ENCODE measurements around the gene LRRC63.

DNA sequence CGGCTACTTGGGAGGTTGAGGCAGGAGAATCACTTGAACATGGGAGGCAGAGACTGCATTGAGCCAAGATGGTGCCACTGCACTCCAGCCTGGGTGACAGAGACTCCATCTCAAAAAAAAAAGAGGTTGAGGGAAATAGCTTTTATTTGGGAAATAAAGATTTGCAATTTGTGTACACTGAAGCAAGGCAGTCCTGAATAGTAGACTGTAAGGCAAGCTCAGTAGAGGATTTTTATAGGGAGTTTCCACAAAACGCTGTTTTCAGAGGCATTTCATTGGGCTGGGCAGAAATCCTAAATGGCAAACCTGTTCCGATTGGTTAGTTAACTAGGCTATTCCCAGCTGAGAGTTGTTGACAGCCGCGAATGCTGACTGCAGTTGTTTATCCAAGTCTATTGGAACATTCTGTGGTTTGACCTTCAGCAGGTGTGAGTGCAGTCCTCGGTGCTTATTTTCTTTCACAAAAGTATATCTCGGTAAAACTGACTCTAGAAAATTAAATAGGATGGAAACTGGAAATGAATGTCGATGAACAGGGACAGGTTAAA lies 45.5 kb downstream of the TPT1 start:
- RRBS, result no CpG with 5 or more reads among the region's 8 CpGs

GRCh38 chr13:45316438-45316921 lies 24.5 kb downstream of the TPT1 start:
- RRBS, result no CpG with 5 or more reads among the region's 6 CpGs

DNA sequence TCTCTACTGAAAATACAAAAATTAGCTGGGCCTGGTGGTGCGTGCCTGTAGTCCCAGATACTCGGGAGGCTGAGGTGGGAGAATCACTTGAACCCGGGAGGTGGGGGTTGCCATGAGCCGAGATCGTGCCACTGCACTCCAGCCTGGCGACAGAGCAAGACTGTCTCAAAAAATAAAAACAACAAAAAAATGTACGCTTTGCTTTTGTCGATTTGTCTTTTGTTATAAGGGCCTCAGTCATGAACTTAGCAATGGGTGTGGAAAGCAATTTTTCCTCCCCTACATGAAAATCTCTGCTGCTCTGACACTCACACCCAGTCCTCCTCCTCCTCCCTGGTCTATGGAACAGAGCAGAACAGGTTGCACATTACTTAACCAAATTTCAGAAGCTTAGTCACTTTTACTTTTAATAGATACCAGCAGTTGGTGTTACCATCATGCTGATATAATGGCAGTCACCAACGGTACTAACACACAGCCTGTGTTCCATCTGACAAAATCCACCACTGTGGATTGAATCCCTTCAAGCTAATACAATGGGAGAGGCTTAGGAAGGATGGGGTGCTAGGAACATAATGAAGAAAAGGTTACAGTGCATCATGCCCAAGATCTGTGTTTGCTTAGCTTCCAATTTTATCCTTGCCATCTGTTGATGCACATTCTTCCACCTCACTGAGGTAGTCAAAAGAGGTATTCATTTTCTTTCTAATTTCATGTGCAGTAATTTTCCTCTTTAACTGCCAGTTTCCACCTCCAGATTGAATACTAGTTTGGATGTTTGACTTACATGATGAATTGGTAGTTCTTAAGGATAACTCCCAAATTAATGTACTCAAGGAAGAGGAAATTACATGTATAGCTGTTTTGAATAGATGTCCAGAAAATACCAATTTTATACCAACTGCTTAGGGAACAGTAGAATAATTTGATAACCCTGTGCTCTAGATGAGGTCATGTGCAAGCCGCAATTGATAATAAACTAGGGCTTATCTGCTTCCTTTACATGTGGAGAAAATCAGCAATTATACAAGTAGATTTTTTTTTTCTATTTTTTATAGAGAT lies 9.7 kb downstream of the TPT1 start:
- RRBS, result no CpG with 5 or more reads among the region's 10 CpGs

DNA sequence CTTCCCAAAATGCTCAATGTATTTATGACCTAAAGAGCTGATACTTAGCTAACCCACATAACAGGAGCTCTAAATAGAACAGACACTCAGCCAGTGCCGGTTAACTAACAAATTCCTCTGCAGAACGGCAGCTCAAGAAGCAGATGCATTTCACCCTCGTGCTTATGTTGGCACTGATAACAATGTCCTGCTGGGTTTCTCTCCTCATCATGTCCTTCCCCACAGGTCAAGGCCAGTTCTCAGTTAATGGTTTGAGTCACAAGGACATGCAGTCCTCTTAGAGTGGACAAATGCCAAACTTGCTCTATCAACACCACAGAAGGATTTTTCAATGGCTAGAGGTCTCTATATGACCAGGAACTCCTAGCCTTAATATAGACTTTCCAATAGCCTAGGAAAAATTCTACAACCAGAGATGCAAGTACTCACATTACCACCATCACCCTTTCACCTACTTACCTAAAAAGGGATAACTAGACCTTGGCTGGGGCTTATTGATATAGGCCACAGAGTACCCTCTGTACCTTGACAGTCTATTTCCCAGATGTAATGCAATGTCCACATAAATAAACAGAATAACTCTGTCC lies 22.3 kb upstream of the SLC25A30 start:
- RRBS, result no CpG with 5 or more reads among the region's 3 CpGs

DNA sequence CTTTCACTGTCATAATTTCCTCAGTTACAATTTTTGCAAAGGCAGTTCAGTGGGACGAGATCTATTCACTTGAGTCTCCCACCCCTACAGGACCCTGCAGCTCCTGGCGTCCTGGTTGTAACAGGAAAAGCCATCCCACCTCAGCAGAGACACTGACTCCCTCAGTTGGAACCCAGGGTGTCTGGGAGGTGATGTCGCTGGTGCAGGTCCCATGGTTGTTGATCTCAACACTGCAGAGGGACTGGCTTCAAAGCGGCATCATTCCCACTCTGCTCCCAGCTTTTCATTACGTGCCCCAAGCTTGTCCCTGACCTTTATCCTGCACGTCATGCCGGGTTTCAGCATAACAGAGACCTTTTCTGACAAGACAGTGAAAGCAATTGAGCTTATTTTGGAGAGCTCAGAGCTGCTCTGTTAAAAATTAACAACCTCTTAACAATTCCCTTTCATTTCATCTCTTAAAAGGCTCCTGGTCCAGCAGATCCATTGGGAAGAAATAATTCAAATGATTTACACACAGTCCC lies 17.6 kb upstream of the COG3 start:
- RRBS, result no CpG with 5 or more reads among the region's 7 CpGs

- RRBS, result no CpG with 5 or more reads among the region's 16 CpGs
Measured at GRCh38 chr13:45969205-45970097, 83.1 kb downstream of the ZC3H13 start.

DNA sequence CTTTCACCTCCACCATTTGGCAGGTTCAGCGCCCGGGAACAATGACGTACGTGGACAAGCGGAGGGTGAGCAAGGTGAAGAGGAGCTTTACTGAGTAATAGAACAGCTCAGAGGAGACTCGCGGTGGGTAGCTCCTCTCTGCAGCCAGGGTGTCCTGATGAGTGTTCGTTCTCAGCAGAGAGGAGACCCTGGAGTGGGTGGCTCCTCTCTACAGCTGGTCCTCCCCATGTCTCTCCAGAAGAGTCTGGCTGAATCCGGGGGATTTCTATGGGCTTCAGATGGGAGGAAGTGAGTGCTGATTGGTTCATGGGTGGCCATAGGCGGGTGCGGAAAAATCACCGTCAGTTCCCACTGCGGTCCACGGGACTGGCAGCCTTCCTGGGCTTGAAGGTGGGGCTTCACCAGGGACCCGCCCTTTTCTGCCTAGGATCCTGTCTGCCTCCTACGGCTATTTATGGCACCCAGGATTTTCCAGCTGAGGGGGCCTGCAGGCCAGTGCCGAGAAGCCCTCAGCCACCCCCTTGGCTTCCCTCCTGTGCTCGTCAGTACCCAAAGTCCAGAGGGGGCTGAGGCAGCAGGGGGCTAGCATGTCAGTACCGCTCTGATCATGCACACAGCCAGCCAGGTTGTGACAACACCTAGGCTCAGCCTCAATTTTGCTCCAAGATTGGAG lies 18.4 kb downstream of the CPB2 start:
- RRBS, result no CpG with 5 or more reads among the region's 19 CpGs

- RRBS, result no CpG with 5 or more reads among the region's 5 CpGs
Measured at GRCh38 chr13:46123517-46124091, 18.8 kb upstream of the CPB2 start.

DNA sequence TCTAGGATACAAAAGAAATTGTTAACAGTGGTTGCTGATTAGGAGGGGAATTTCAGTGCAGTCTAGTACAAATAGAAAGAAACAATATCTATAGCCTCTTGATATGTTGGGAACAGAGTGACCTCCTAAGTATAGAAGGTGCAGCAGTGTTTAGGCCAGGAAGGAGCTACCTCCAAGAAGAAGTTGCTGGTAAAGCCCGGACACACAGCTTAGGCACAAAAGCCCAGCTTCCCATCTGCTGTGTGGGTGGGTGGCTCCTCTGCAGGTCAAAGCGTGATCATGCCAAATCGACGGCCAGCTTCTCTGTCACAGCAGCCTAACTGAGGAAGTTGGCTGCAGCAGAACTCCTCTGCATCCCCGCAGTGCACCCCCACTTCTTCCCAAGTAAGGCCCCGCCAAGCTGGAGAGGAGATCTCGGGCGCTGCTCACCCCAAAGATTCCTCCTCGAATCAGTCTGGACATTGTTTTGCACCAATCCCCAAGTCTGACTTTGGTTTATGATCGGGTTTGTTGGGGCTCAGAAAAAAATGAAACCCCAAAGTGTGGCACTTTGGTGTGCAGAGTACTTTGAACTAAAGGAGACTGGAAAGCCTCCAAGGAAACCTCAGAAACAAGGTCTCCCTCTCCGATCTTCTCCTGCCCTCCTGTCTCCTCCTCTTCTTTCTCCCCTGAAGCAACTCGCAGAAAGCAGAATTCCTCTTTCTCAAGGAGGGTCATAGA lies 19.7 kb upstream of the CPB2 start:
- RRBS, result no CpG with 5 or more reads among the region's 12 CpGs

DNA sequence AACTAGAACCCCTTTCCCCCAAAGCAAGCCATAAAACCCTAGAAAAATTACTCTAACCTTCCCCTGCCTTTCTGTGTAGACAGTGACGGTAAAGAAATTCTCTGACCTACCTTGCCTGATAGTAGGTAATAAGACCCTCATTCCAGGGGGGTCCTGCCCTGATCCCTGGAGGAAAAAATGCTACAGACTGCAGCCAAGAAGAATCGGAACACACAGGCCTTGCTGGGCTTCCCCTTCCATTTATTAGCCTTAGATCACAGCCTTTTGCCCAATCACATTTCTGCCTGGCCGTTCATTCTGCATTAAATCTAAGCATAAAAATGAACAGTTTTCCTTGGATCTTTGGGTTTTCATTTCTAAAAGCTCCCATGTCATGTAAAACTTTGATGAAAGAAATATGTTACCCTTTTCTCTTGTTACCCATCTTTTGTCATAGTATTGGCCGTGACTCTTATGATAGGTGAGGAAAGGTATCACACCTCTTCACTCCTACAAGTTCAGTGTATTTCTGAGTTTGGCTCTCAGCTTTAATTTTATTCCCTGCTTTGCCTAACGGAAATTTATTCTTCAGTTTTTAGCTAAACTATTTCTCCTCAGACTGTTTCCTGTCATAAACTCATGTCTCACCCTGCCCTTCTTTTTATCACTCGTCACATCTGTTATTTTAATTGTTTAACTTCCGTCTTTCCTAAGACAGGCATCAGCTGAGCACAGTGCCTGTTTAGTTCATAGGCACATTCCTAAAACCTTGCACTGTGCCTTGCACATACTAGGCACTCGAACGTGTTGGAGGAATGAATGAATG lies 20.4 kb upstream of the CPB2 start:
- RRBS, result no CpG with 5 or more reads among the region's 9 CpGs

DNA sequence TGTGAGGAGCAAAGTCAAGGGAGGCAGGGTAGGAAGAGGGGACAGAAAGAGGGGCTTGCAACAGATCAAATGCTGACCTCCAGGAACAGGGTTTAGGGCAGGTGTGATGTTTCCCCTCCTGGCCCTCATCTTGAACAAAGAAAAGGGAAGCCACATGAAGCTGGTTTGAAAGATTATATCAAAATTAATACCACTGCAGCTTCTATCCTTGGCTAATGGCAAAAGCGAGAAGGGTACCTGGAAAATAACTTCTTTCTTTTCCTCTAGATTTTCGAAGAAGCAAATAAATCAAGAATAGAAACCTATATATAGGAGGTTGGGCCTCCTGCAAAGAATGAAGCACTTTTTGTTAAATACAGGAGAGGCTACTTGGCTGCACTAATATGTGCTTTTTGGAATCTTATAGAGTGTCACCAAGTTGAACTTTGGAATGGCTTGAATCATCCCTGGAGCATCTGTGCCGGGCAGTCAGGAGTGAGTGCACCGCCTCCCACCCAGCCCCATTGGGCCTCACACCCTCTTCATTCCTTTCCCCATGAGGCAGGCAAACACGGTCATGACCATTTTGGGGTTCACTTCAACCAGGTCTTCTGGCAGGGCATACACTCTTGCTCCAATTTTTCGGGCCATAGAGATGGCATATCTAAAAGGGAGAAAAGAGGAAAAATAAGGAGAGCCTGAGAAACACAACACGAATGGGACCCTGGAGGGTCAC lies 22.4 kb upstream of the CPB2 start:
- RRBS, result no CpG with 5 or more reads among the region's 7 CpGs

- RRBS, result 1% methylated on average over 19 of the region's 52 CpGs
Measured at GRCh38 chr13:46211163-46212084, at the start of gene LRRC63. TSS of gene LRRC63 (plus strand) at chr13:46211928.

DNA sequence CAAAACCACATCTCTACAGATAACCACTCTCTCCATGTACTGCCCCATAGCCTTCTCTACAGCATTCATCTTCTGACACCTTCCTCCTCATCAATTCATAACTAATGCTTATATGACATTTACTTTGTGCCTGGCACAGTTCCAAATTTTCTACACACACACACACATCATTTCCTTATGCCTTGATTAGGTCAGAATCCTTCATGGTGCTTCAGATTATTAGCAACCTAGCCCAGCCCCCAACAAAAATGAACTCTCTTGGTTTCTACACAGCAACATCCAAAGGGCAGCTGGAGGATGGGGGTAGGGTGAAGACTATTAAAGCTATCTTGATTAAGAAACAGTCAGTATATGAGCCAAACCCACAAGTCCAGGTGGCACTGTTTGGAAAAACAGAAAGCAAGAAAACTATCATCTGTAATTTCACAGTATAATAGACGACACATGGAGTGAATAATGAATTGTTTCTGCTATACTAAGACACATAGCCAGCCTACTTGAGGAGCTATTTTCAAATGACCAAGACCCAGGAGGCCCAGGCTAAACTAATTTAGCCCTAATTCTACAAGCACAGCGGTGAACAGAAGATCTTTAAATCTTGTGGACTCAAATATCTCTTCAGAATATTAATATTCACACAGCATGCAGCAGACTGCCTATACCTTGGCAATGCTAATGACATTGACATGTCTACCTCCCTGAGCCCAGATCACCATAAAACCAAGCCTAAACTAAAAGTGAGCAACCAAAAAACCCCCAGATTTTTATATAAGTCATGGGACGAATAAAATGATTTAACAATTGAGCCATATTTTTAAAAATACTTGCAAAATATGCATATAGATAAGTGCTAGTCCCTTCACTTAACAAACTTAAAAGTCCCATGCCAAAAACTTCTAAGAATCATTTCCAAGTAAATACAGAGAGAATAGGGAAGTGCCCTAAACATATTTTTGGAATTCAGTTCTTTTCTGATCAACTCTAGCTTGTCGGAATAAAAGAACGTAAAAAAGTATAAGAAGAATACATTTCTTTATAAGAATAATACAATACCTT lies 3.4 kb downstream of the RUBCNL start:
- RRBS, result no CpG with 5 or more reads among the region's 5 CpGs

GRCh38 chr13:46571895-46572552 lies 19.1 kb downstream of the LRCH1 start:
- RRBS, result no CpG with 5 or more reads among the region's 7 CpGs

GRCh38 chr13:46598332-46598912 lies 45.5 kb downstream of the LRCH1 start:
- RRBS, result no CpG with 5 or more reads among the region's 6 CpGs

GRCh38 chr13:46667184-46667335 lies 114.1 kb downstream of the LRCH1 start:
- RRBS, result no CpG with 5 or more reads among the region's 1 CpG

GRCh38 chr13:46705296-46705849 lies 91.6 kb downstream of the ESD start:
- RRBS, result no CpG with 5 or more reads among the region's 3 CpGs

DNA sequence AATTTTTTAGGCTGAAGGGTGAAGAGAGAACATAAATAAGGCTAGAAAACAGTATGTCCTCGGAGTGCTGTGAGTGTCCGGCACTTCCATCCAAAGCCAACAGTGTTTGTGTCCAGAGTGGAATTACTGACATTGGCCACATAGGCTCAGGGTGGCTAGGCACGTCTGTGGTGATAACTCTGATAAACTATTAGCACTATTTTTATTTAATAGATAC lies 320 bp upstream of the HTR2A start:
- RRBS, result no CpG with 5 or more reads among the region's 3 CpGs

DNA sequence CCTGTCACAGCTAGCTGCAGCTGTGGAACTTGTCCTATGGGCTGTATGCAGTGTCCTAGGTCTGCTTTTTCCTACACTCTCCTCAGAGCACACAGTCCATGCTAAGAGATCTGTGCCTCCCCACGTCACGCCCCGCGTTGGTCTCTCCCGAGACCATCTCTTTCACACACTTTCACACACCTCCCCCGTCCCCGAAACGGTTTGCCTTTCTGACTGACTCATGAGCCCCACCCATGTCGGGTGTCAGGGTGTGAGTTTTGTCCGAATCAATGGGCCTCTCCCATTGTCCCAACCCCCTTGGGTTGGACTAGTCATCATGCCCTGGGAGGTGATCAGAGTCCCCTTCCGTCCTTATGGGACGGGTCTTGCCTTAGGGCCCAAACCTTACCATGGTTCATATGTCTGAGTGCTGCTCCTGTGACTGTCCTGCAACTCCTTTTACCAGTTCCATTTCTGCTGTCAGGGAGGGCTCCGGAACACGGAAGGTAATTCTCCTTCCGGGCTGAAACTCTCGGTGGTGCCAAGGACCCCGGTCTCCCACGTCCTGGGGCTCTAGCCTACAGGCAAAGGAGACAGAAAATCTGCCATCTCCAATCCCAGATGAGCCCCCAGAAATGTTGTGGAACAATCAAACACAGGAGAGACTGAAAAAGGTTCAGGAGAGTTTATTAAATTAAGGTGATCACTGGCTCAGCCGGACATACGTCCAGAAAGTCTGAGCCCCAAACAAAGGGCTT lies 214.1 kb upstream of the HTR2A start:
- RRBS, result no CpG with 5 or more reads among the region's 20 CpGs

DNA sequence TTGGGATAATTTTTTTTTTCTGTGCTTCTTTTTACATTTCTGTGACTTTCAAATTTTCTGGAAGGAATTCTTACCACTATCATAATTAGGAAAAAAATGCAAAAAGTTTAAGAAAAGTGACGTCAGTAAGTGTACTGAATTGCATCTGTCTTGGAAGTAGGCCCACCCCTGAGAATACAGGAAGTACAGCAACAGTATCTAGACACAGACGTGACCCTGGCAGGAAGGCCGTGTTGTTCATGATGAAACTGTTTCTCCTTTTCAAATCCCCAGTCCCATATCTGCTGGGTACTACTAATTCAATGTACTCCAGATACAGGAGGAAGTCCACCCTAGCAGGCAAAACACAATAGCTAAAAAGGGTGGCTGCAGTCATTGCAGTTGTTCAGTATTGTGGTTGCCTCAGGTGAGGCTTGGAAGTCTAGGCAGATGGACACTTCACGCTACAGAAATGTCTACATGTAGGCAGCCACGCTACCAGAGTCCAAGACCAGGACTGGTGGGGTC lies 49.5 kb upstream of the MED4 start:
- RRBS, result no CpG with 5 or more reads among the region's 5 CpGs

Measured in T47D (cell line).